Paraaortic lymph node (tissue), 1 donor: ENCODE measurements around a stretch of chr11.

DNA sequence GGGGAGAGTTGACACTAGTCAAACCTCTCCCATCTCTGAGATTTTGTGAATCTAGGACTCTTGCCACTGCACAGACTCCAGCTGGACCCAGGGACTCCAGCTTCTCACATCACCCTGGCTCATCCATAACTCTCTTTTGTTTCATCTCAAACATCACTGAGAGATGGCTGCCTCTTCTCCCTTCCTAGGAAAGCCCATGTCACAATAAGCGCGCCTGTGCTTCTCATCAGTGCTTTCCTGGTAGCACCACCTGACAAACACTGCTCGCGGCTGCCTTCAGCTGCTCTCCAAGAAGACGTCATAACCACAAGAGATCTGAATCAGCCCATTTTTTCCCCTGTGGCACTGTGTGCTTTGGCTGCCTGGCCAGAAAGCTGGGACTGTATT, 50.5 kb upstream of the EHF start:
- PRO-cap: no peak

DNA sequence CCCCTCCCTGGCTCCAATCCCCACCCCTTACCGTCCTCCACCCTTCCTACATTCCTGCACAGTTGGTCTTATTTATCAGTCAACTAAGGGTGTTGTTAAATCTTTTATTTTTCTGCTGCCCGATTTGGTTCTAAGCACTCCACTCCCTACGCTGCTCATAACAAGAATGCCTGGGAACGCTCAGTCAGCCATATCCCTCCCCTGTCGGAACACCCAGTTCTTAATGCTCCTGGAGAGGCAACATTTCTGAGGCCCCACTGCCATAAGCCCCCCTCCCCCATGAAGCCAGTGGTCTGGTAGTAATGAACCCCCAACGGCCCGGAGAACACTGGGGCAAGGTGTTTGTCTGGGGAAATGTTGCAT, 9.7 kb downstream of the EHF start:
- PRO-cap: no peak

DNA sequence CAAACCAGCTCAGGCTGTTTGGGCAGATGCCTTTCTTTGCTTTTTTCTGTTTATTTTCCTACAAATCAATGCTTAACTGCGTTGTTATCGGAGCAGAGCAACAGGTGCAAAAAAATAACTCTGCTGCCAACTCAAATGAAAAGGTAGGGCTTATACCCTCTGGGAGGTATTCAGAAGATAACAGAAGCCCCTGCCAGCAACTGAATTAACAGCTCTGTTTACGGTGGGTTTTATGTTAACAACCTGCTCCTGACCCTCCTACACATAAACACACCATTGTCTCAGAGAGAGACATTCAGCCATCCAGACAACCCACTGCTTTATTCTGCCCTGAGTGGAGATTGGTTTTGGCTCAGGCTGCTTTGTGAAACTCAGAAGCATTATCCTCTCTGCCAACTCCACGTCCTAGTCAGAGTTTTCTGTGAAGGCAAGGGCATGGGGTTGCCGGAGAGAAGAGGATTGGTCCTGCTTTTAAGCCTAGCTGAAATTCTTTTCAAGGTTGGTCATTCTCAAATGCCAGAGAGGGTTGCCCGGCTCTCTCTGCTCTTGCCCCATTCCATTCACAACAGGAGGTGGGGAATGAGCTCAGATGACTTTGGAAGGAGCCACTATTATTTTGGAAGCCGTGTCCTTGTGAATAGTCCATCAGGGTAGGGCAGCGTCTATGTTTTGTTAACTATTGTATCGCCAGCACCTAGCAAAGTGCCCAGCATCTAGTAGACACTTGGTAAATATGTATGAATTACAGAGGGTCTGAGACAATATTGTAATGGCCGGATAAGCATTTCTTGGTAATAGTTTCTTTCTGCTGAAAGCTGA, 11.5 kb downstream of the EHF start:
- PRO-cap: no peak

DNA sequence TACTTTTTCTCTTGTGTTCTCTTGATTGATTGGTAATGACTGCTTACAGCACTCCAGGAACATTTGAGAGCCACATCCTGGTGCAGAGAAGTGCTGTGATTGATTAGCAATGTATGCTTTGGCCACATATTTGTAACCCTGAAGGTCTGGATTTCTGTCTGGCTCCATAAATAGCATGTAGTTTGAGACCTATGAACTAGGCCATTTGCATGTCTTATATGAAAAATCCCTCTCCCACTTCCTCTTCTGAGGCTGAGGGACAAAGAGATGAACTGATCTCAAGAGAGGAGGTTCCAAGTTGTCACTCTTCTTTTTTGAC, 49.3 kb upstream of the CD44 start:
- PRO-cap: no peak

DNA sequence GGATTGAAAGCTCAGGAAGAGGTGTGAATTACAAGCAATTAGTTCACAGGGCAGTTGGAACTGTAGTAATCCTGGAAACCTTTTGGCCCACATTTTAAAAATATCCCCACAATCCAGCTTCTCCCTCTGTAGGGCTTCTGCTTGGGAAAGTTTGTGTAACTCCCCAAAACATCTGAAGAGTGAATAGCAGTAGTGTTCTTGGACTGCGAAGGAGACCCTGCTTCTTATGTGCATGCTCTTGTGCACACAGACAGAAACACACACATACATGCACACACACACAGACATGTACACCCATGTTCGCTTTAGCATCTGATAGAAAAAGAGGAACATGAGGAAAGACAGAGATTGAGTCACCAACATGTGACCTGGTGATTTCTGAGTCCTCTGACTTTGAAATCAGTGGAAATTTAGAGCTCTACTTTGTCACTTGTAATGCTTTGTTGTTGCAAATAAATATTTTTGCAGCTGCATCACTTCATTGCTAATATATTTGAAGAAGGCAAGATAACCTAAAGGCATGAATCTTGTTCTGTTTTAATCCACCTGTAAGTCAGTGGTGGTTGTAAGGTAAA, 23.7 kb downstream of the CD44 start:
- PRO-cap: no peak

DNA sequence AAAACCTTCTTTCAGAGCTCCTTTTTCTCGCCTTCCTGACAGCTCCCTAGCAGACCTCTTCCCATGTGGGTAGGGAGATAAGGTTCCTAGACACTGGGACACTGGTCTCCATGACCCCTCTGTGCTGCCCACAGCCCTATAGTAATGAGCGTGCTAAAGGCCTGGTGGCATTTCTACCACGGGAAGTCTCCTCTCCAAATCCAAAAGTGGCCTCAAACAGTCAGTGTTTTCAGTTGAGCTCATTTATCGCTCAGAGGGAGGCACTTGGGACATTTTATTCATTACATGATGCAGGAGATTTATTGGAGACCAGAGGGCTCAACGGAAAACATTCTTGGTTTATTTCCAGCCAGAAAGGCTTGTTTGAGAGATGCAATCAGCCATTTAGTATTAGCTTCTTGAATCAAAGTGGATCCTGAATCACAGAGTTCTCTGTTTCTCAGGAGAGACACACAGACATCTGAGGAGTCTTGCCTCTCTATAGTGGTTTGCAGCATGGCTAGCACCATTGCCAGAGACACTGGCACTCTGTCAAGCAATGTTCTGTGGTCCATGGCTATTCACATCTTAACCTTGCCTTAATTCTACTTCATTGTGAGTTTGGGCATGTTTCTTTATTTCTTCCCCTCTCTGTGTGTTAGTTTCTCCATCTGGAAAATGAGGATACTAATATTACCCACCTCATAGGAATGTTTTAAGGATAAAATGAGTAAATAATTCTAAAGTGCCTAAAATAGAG, 31.5 kb downstream of the CD44 start:
- PRO-cap: unidirectional peak, minus-strand start at position 208 of the sequence

GRCh38 chr11:35177889-35178263, 38.9 kb downstream of the CD44 start:
- PRO-cap: no peak

- PRO-cap: no peak
These were observed 42.4 kb downstream of the CD44 start for GRCh38 chr11:35181319-35181776.

DNA sequence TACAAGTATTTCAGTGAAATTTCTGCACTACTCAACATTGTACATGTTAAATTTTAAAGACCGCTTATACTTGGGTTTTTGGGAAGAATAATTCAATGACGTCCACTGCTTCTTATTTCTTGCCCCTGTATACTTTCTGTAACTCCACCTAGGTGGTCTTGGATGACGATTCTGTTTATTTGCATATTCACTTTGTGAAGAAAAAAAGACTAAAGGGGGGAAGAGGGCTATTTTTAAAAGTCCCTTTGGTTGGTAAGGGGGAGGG, 68.4 kb downstream of the CD44 start:
- PRO-cap: no peak

- PRO-cap: no peak
These were observed 75.9 kb downstream of the CD44 start for GRCh38 chr11:35214568-35215481.

DNA sequence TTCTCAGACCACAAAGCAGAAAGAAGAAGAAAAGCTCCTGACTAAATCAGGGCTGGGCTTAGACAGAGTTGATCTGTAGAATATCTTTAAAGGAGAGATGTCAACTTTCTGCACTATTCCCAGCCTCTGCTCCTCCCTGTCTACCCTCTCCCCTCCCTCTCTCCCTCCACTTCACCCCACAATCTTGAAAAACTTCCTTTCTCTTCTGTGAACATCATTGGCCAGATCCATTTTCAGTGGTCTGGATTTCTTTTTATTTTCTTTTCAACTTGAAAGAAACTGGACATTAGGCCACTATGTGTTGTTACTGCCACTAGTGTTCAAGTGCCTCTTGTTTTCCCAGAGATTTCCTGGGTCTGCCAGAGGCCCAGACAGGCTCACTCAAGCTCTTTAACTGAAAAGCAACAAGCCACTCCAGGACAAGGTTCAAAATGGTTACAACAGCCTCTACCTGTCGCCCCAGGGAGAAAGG, 92.0 kb downstream of the CD44 start:
- PRO-cap: no peak

DNA sequence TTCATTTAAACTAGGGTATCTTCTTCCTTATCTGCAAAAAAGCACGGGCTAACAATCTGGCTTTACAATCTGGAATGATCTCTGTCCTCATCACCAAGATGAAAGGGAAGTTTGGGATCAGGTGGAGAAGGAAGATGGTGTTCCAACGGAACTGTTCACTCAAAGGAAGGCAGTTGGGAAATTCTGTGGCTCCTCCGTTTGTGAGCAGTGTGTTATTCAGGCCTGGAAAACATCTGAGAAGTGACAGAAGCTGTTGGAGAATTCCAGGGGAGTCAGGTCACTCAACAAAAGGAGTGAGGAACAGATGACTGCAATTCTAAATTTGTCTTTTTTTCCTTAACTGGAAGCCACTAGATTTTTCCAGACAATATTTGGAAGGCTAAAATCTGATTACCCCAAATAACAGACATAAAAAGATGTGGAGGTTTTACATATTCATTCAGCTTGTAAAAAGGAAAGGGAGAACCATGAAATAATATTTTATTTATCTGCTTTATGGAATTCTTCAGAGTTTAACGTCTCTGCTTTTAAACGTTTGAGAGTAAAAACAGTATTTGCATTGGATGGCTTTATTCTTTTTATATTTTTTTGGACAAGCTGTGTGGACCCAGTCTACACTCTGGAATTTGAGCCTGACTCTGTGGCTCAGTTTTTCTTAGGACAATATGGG, 107.8 kb downstream of the CD44 start:
- PRO-cap: no peak

- PRO-cap: no peak
These were observed 55.3 kb downstream of the SLC1A2 start for GRCh38 chr11:35363932-35364582.

- PRO-cap: no peak
These were observed 51.8 kb downstream of the SLC1A2 start for GRCh38 chr11:35367549-35368051.

- PRO-cap: no peak
These were observed 14.4 kb upstream of the PAMR1 start for GRCh38 chr11:35539799-35540265.

DNA sequence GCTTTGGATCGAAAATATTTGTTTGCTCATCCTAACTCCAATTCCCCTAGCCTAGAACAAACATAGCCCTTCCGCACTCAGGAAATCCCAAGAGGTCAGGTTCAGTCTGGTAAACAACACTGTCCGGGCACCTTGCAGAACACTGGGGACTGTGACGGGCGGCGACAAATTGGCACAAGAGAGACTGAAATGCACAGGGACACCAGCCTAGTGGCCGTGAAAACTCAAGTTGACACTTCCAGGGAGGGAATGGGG, 345 bp upstream of the TRIM44 start:
- PRO-cap: no peak

- PRO-cap: no peak
These were observed 134.9 kb downstream of the TRIM44 start for GRCh38 chr11:35797393-35797929.

DNA sequence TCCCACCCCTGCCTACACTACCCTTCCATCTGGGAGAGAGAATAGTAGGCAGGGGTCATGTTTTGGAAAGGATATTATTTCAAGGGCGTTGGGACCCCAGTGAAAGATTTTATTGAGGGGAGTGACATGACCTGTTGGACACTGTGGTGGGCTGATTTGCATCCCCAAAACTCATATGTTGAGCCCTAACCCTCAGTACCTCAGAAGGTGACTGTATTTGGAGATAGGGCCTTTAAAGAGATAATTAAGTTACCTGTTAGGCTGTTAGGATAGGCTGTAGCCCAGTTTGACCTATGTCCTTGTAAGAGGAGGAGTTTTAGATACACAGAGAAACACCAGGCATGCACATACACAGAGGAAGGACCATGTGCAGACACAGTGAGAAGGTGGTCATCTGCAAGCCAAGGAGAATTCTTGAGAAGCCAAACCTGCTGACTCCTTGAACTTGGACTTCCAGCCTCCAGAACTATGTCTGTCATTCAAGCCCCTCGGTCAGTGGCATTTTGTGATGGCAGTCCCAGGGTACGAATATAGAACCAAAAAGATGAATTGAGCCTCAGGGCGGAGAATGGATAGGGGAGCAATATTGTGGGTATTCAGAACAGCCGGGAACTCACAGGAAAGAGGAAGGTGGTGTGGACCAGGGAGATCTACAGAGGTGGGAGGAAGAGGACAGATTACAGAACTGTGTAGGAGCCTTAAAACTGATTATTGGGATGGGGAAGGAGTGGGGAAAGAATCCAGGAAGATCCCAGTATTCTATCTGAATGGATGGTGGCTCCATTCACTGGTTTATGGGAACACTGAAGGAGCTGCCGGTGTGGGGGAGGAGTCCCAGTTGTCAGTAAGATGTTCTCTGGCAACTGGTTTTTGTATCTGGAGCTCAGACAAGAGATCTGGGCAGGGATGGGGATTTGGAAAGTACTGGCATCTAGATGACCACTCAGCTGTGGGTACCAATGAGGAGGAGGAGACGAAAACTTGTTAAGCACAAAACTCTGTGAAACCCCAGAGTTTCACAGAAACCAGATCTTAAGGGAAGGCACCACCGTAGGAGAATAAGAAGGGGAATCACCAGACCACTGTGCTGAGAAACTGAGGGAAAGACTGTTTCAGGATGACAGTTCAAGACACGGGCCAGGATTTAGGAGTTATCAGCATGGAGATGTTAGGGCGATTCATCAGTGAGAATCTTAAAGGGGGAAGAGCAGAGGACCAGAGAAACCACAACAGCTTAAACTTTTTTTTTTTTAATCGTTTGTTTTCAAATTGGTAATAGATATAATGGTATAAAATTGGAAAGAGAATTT, 27.8 kb downstream of the LDLRAD3 start:
- PRO-cap: no peak

GRCh38 chr11:36454424-36455626, 55.2 kb downstream of the TRAF6 start:
- PRO-cap: no peak

- PRO-cap: no peak
These were observed 10.5 kb upstream of the RAG1 start for GRCh38 chr11:36557302-36557791.